ENCODE measurements around a stretch of chr18.

GRCh38 chr18:21016819-21017245, 94.8 kb downstream of the ROCK1 start:
- RRBS, result no CpG with 5 or more reads among the region's 3 CpGs

DNA sequence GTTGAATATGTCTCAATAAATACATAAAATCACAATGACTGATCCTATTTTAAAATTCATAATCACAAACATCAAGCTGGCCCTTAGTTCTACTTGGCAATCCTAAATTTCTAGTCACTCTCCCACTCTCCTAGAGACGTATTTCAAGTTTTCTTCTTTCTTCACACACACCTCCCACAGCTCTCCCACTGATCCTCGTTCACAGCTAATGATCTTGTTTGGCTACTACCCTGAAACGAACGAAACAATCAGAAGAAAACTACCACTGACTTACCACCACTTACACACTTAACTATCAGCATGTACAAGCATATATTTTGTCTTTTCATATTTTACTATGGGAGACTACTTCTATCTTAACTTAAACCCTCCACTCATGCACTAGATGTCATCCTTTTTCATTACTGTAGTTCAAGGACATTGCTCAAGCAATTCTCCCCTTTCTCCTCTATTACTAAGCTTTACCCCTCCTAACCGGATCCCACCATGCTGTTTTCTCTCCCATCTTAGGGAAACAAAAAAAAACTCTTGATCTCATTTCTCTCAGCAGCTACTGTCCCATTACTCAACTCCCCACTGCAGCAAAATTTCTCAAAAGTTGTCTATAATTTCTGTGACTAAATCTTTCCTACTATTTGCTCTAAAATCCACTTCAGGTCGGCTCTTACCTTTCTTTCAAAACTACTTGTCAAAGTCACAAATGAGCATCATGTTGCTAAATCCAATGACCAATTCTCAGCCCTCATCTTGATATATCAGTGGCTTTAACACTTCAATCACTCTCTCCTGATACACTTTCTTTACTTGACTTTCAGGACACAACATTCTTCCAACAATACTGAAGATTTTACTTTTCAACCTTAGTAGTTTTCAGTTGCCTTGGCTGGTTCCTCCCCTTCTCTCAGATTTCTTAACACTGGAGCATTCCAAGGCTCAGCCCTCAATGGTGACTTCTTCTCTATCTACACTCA, 56.1 kb downstream of the ROCK1 start:
- RRBS, result no CpG with 5 or more reads among the region's 6 CpGs

- RRBS, result 3% methylated on average over 2 of the region's 6 CpGs
Observed at GRCh38 chr18:21600017-21600136, 627 bp downstream of the ESCO1 start.

DNA sequence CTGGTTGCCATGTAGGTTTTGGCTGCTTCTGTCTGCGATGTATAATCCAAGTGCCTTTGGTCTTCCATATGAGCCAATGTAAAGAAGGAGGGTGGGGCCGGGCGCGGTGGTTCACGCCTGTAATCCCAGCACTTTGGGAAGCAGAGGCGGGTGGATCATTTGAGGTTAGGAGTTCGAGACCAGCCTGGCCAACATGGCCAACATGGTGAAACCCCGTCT, 533 bp upstream of the ESCO1 start:
- RRBS, result no CpG with 5 or more reads among the region's 8 CpGs

- RRBS, result no CpG with 5 or more reads among the region's 12 CpGs
Observed at GRCh38 chr18:21635711-21636526, 23.8 kb downstream of the SNRPD1 start.

DNA sequence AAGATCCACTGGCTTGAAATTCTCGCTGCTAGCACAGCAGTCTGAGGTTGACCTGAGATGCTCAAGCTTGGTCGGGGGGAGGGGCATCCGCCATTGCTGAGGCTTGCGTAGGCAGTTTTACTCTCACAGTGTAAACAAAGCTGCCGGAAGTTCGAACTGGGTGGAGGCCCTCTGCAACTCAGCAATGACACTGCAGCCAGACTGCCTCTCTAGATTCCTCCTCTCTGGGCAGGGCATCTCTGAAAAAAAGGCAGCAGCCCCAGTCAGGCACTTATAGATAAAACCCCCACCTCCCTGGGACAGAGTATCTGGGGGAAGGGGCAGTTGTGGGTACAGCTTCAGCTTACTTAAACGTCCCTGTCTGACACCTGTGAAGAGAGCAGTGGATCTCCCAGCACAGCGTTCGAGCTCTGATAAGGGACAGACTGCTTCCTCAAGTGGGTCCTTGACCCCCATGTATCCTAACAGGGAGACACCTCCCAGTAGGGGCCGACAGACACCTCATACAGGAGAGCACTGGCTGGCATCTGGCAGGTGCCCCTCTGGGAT, 4.9 kb upstream of the MIB1 start:
- RRBS, result no CpG with 5 or more reads among the region's 10 CpGs

- RRBS, result no CpG with 5 or more reads among the region's 9 CpGs
Observed at GRCh38 chr18:21765406-21766153, 25.0 kb downstream of the MIB1 start.

GRCh38 chr18:21902307-21902513, 161.6 kb downstream of the MIB1 start:
- RRBS, result no CpG with 5 or more reads among the region's 3 CpGs

DNA sequence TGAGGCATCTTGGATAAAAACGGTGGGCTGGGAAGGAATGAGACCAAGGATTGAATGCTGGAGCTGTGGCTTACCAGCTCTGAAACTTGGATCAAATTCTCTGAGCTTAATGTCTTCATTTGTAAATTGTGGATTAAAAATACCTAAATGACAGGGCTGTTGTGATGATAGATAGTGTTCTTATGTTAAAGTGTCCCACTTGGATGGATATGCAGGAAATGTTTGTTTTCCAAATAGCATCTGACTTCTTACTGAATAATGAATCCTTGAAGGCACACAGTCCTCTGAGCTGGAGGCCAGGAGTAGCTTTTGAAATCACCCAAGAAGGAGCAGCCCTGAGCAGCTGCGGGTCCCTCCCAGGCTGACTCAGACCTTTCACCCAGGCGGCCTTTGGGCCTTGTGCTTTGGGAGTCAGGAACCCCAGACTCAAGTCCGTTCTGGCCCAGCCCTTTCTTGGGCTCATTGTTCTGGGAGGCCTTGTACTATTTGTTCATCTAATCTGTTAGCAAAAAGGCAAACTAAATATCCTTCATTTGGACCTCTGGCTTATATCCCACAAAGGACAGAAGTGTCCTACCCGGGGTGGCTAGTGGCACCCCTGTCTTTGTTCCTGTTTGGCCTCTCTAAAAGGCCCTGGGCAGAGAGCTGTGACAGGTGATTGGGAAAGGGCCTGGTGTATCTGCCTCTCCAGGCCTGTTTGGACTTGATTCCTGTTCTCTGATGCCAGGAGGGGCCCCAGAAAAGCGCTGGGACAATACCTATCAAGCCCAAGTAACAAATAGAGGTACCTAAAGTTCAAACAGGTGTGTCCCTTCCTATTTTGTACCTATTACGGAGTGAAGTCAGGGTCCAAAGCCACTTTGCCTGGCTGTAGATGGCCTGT, 172.9 kb upstream of the GATA6 start:
- RRBS, result no CpG with 5 or more reads among the region's 7 CpGs

DNA sequence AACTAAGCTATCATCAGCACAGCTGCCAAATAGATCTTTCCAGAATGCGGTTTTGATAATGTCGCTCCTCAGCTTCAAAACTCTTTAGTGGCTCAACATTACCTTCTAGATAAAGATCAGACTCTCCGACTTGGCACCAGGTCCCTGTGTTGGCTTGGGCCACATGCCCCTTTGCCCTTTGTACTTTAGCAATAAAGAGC, 128.9 kb upstream of the GATA6 start:
- RRBS, result no CpG with 5 or more reads among the region's 3 CpGs

DNA sequence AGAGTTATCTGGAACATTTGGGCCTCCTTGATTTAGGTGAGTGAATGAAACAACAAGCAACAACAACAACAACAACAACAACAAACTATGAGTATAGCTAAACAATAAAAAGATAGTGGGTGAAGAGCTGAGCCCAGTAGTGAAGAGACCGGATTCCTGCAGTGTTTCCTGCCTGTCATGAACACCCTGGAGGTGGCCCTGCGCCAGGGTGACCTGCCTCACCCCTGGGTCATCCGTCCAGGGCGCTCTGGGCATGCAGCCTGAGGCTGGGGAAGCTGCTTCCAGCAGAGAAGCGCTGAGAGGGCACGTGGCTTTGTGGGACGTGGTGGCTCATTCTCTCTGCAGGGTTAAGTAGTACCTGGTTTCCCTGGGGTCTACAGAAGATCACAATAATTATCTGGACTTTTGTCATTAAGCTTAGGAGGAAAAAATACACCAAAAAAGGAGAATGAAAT, 56.0 kb upstream of the GATA6 start:
- RRBS, result no CpG with 5 or more reads among the region's 7 CpGs

DNA sequence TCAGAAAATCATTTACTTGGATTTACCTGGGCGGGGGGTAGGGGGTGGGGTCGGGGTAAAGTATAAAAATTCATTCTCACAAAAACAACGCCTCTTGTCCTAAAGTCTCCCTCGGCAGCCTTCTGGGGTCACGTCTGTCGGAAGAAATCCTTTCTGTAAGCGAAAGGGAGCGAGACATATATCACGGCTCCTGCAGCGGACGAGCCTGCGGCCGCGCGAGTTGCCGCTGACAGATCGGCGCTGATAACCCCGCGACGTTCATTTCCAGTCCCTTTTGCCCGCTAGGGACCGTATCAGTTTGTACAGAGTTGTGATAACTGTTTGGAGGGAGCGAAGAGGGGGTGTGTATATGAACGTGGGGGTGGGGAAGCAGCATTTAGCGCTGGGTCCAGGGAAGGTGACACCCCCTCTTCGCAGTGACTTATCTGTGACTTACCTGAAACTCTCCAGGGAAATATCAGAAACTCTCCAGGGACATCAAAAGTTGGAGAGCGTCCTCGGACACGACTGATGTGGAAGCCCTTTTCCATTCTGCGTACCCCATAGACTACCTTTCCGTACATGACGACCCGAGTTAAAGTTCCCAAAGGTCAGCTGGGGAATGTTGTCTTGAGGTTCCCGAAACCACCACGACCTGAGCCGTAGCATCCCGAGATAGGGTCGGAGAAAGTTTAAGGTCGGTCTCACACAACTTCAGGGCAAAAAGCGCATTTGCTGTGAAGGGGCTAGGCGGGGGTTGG, 988 bp upstream of the GATA6 start:
- RRBS, result no CpG with 5 or more reads among the region's 42 CpGs

- RRBS, result no CpG with 5 or more reads among the region's 21 CpGs
Observed at GRCh38 chr18:22168971-22169181, 513 bp upstream of the GATA6 start.

GRCh38 chr18:22176369-22177569, 7.4 kb downstream of the GATA6 start:
- RRBS, result 12% methylated on average over 16 of the region's 78 CpGs

DNA sequence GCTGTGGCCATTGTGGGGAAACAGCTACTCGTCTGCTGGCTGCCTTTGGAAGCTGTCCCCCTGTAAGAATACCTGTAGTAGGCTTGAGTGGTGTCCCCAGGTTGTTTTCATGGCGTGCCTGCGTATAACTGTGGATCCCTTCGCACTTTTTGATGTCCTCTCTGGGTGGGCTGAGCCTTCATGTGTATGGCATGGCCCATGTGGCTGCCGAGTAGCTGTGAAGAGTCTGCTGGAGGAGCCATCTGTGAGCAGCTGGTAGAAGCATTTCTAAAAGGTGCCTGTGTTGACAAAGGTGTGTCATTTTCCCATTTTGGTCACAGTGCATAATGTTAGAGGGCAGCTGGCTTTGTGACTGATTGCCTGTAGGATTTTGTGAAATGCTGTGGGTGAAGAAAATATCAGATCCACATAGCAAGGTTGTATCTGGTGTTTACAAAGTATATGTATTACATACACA, 16.3 kb downstream of the GATA6 start:
- RRBS, result no CpG with 5 or more reads among the region's 5 CpGs

GRCh38 chr18:22191221-22191596, 21.8 kb downstream of the GATA6 start:
- RRBS, result no CpG with 5 or more reads among the region's 5 CpGs

DNA sequence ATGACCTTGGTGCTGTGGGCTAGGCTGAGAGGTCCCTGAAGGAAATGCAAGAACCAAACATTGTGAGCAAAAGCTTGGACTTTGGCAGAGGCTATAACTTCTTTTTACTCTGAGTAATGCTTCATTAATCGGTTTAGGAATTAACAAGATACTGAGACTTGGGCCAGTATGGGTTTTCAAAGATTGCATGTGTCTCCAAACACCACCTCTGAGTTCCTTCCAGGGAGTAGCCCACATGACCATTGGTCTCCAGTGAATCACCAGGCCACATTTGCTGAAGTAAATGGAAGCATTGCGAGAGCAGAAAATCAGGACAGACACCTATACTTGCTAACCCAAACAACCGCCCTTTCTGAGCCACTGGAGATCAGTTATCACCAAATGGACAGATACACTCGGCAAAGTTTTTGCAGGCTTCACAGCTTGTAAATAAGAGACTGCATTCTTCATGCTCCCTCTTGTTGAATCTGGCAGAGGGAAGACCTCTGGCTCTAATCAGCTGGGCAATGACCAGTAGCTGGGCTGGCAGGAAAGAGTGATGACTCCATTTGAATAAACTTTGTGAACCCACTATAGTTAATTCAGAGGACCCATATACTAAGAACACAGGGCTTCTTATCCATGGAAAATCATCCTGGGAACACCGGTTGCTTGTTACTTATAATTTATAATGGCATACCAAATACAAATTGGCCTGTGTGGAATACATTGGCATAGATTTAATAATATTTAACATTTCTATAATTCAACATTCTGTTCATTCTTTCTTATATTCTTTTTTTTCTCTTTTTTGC, 41.0 kb downstream of the GATA6 start:
- RRBS, result no CpG with 5 or more reads among the region's 5 CpGs

DNA sequence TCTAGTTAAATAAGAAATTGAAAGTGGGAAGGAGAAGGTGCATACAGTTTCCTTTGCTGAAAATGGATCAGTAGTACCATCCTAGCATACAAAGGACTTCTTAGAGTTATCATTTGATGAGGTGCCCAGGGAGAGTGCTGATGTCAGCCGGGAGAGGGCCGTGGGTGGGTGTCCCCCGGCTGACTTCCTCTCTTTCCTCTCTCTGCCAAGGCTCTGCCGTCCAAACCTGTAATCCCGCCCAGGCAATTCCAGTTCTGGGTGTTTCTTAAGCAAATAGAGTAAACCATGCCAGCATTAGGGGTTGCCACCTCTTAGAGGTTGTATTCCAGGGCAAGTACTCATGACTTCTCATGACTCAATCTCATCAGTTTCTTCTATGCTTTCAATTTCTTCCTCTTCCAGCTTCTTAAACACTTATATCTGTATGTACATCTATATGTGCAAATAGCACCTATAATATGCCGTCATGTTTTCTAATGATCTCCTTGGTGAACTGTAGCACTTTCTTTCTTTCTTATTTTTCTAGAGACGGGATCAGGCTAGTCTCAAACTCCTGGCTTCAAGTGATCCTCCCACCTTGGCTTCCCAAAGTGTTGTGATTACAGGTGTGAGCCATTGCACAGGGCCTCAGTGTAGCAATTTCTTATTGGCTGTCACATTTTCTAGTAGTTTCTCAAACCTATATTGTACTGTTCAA, 117.3 kb downstream of the GATA6 start:
- RRBS, result no CpG with 5 or more reads among the region's 7 CpGs

DNA sequence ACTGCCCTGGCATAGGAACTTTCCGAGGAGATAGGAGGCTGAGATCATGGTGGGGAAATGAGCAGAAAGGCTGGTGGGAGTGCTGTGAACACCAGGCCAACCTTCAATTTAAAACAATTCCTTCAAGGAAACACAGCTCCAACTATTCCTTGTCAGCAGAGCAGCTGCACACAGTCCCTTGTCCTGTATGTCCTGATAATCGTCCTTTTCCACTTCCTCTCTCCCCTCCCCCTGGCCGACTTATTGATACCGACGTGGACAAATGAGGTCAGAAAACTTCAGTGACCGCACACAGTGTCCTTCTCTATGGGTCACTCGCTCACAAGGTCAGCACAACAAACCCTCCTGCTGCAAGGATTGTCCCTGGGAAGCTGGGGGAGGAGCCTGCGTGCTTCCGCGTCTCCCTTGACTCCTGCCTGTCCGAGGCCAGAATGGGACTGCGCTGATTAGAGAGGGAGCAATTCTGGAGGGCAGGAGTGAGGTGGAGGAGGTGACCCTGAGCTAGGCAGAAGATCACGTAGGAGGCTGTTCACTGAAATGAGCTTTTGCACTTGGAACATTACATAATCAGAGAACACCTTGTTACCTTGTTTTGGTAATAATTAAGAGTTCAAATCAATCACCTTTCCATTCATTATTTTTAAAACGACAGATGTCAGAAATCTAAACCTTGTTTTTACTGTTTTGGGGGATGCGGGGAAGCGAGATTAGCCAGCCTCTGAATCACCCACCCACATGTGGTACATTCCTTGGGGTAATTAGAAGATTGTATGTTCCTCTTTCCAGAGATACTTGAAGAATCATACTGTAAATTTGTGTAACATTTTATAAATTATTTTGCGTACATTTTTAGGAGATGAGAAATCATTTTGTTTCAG, 70.7 kb downstream of the CTAGE1 start:
- RRBS, result no CpG with 5 or more reads among the region's 17 CpGs

Data from GM19239 (cell line).